Bronchus (tissue), 1 donor: ENCODE measurements around the genes THAP10 and PKM.

- PRO-cap = no peak
Measured at GRCh38 chr15:70494569-70495165, 268.7 kb downstream of the UACA start.

GRCh38 chr15:70528213-70528612, 235.1 kb downstream of the UACA start:
- PRO-cap = unidirectional peak, plus-strand start at chr15:70528453

DNA sequence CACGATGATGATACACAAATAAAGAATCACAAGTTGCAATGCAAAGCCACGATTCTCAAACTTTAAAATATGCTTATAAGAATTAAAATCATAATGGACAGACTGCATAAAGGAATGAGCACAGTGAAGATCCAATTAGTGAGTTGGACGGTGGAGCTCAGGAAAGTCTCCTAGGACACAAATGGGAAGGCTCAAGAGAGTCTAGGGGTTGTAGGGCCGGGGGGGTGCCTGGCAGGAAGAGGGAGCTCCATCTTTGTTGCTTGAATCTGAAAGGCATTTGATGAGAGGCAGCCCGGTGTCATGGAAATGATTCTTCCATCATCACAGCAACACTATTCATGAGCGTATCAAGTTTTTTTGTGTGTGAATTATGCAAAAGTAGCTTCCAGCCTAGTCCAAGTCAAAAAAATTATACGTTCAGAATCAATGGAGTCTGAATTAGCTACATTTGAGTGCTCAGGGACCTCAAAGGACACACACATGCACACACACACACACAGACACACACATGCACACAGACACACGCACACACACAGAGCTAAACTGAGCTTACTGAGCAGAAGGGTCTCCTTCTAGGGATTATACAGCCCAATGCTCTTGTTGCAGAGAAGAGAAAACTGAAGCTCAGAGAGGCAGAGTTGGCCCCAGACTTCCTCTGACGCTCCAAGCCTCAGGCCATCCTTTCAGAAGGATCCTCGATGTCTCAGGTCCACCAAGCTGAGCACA, 228.3 kb downstream of the UACA start:
- PRO-cap = no peak

DNA sequence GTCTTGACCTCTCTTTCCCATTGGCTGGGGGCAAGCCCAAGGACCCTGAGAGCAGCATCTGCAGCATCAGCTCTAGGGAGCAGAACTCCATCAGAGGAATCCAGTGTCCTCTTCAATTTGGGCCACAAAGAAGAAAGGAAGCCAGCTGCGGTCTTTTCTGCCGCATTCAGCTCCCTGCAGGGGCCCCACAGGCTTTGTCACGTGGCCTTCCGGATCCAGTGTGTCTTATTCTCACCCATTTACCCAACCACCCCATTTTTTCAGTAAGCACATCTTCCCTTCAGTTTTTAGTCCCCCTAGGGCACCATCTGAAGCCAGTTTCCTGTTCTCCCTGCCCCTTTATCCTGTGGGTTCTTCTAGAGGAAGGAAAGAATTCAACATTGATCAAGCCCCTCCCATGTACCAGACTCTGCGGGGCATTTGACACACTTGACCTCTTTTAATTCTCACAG, 227.7 kb downstream of the UACA start:
- PRO-cap = no peak

DNA sequence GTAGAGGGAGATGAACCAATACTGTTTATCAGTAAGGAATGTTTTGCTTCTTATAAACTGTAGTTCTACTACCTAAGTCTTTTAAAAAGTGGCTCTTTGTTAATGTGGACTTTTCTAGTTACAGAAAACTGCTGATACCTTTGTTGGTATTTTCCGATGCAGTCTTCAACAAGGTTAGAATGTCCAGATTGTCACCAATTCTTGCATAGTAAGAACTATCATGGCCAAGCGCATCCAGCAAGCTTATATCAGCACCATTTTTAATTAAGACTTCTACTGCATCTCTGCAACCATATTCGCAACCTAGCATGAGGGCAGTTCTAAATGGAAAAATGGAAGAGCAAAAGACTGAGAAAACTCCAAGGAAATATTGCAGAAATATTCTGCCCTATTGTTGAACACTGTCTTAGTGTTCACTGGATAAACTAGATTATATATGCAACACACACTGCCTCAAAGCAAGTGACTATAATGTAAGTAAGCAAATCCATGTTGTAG, 79.2 kb downstream of the UACA start:
- PRO-cap = no peak

- PRO-cap = no peak
Measured at GRCh38 chr15:70775229-70775731, 11.9 kb upstream of the UACA start.

DNA sequence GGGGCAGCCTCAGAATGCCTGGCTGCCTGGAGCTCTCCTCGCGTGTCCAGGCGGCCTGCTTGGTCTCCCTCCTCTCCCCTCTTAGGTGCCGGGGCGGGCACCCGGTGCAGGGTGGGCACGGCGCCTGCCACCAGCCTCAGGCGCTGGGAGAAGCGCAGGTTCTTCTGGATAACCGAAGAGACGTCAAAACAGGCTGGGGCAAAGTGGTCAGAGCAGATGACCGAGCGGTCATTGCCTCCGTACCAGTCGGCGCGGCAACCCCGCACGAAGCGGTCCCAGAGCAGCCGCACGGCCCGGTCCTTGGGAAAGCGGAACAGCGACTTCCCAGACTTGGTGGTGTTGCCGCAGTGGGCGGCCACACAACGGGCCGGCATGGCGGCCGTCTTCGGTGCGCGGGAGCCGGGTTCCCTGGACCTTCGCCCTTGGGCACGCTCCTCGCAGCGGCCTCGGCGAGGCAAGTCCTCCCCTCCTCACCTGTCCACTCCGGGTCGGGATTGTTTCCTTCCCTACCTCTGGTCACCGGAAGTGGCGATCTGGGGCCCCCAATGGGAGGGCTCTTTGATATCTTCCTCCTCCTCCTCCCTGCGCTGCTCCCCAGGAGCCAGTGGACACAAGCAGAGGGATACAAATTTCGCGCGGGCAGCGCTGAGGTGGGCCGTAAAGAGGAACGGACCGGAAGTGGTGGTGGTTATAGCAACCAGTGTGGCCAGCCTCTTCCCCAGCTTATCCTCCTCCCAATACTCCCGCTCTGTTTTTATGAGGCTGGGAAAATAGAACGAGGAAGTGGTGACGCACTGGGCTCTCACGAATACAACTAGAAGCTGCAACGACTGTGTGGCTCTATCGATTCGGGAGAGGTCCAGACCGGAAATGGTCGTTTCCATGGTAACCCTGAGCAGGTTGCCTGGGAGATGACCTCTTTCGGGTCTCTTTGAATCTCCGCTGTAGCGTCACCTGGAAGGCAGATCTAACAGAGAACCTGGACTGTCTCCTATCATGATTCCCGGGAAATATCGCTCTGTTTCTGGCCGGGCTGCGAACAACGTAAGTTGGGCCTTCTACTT, at the start of gene THAP10:
Gene THAP10 (minus strand): TSS at position 535 of the 1,064 bp plus-strand sequence.
- PRO-cap = bidirectional peak, plus-strand start at position 794 of the sequence, minus-strand start at position 490 of the sequence

DNA sequence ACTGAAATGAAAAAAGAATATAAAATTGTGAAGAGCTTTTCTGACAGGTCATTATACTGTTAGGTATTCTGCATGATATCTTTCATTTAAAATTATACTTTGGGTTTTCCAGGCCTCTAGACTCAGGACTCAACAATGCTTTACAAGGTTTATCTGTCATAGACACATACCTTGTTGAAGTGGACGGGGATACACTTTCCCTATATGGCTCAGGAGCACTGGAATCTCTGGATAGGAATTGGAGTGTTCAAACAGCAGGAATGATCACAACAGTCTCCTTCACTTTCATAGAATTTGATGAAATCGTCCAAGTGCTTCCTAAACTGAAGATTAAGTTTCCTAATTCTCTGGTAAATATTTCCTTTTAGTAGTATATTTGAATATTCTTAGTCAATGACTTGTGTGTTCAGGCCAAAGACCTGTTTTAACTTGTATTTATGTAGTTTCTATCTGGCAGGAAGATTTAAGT, 107.0 kb upstream of the THSD4 start:
- PRO-cap = no peak

GRCh38 chr15:71093216-71093991, 21.9 kb upstream of the THSD4 start:
- PRO-cap = no peak

GRCh38 chr15:71187144-71187995, 72.1 kb downstream of the THSD4 start:
- PRO-cap = no peak

DNA sequence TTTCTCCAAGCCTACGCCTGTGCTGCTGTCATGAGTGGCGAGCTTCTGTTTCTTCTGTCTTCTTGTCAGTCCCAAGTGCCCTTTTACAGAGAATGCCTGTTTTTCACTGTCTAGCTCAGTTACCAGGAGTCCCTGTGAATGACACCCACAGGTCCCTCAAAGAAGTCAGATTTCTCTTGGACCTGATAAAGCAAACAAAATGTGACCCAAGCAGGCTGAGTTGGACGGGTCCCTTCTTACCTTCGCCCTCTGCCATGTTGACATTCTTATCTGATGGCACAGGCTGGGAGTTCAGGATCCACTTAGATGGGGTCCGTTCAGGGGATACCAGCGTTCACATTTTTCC, 178.9 kb downstream of the THSD4 start:
- PRO-cap = no peak

DNA sequence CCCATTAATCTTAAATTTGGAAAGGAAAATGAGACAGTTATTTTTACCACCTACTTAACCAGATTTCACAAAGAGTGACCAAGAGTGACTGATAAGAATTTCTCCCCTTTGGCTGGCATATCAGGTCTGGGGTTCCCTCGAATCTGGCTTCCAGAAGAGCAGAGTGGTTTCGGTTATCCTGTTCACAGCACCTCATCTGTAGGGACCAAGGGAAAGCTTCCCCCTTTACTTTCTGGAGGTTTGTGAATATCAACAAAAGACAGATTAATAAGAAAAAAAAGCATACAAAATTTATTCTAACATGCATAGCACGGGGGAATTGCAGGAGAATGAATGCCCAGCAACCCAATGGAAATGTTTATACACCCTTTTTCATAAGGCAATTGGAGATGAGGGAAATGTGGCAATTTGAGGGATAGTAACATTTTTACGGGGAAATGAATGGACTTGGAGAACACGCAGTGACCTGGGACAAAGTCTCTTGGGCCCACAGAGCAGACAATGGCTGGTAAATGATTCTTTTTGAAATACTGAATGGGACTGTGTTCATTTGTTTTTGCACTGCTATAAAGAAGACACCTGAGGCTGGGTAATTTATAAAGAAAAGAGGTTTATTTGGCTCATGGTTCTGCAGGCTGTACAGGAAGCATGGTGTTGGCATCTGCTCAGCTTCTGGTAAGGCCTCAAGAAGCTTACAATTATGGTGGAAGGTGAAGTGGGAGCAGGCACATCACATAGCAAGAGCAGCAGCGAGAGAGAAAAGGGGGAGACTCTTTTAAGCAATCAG, 321.3 kb downstream of the THSD4 start:
- PRO-cap = no peak

GRCh38 chr15:71549543-71550282, 260.6 kb upstream of the NR2E3 start:
- PRO-cap = no peak

DNA sequence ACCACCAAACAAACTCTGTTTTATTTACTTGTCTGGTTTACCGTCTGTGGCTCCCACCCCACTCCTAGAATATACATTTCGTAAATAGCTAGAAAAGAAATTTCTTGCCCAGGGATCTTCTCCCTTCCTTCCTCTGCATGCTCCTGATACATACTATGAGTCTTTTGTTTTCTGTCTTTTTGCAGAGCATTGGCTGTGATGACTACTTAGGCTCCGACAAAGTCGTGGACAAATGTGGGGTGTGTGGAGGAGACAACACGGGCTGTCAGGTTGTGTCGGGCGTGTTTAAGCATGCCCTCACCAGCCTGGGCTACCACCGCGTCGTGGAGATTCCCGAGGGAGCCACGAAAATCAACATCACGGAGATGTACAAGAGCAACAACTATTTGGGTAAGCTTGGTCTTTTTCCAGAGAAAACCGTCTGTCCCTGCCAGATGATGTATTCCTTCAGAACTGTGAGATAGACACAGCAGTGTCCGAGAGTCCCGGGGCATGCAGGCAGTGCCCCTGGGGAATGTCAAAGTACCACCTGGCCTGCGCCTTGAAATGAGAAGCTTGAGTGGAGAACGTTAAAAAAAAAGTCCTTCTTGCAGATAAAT, 149.9 kb upstream of the NR2E3 start:
- PRO-cap = no peak

- PRO-cap = no peak
Measured at GRCh38 chr15:71662305-71662822, 148.0 kb upstream of the NR2E3 start.

GRCh38 chr15:71683275-71683643, 127.1 kb upstream of the NR2E3 start:
- PRO-cap = no peak

- PRO-cap = no peak
Measured at GRCh38 chr15:72227931-72228061, 3.2 kb downstream of the PKM start.

DNA sequence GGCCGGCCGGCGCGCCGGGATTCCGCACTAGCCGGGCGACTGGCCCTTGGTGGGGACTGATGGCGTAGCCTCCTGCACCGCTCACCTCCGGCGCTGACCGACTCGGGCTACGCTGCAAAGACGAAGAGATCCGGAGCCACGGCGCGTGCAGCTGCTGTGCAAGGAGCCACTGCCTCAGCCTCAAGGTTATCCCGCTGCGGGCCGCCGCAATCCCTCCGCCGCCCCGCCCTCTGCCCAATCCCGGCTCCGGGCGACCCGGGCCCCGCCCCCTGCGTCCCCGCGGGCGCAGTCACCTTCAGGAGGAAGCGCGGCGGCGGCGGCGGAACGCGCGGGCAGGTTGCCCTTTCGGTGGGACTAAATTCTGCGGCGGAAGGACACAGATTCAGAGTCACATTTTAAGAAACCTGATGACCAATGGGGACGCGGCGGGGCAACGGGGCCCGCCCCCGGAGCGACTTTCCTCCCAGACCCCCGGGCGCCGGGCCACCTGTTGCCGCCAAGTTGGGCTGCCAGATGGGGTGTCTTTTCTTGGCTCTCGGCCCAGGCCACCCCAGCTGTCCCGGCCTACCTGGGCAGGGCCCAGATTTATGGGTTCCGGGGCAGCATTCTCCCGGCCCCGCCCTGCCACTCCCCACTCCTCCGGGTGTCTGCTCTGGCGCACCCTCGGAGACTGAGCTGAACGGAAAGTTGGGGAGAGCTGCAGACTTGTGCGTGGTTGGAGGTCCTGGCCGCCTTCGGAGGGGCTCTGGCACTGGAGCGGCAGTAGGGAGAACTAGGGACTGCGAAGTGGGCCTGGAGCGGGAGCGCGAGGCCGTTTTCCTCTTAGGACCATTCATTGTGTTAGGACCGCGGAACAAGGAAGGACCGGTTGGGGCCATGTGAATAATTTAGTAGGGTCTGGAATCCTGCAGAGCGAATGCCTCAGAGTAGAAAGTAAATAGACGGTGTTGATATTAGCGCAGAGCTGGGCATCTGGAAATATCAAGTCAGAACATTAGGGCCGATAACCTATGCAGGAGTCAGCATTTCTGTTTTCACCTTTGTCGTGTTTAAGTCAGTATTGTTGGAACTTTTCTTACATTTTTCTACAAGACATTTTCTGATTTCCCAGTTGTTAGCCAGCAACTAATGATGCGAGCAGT, at the start of gene PKM:
Gene PKM (minus strand): TSS at position 160 of the 1,142 bp plus-strand sequence.
- PRO-cap = bidirectional peak, plus-strand start at position 466 of the sequence, minus-strand start at position 182 of the sequence; bidirectional peak, plus-strand start at position 835 of the sequence, minus-strand start at position 837 of the sequence

DNA sequence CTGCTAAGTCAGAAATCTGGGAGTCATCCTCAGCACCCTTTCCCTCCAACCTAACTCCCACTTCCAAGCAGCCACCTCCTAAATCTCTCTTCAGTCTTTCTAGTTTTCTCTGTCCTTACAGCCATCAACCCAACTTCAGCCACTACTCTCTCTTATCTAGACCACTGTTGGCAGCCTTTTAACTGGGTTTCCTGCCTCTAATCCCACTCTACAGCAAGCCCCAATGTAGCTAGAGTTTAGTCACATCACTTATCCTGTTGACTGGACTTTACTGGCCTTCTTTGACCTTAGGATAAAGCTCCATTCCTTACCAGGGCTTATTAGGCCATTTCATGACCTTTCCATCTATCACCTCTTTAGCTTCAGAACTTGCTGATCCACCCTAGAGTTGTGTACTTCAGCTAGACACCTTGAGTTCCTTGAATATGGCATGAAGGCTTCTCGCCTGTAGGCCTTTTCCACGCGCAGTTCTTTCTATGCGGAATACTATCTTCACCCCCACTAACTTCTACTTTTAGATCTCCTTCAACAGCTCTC, 8.4 kb downstream of the HEXA start:
- PRO-cap = no peak

GRCh38 chr15:72495531-72496076, 21.5 kb downstream of the ARIH1 start:
- PRO-cap = no peak